Pulmonary lymph node (tissue), 1 donor: ENCODE data around the genes LRRTM3 and DDX21.

- PRO-cap = no peak
Observed at GRCh38 chr10:63331208-63332113, 134.3 kb downstream of the JMJD1C start.

GRCh38 chr10:63366726-63367429, 98.9 kb downstream of the JMJD1C start:
- PRO-cap = no peak

DNA sequence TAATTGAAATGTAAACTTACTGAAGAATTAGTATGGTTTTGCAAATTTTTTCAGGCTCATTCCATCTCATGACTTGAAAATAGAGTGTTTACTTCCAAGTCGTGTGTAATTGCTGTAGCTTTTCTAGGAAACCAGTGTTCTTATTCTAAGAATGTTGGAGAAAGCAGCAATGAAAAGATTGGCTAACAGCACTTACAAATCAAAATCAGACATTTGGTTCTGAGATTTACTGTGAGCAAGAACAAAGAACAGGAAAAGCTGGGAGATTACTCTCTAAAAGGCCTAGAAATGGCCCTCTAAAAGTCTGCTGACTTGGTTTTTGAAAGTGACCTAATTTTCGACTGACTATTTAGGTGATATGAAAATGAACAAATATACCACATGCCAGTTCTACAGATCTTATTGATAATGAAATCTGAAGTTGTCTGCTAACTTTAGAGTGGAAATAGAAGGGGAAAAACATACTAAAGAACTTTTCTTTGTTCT, 52.1 kb downstream of the REEP3 start:
- PRO-cap = no peak

GRCh38 chr10:65570090-65571137, 1355.4 kb upstream of the LRRTM3 start:
- PRO-cap = unidirectional peak, plus-strand start at chr10:65570536

DNA sequence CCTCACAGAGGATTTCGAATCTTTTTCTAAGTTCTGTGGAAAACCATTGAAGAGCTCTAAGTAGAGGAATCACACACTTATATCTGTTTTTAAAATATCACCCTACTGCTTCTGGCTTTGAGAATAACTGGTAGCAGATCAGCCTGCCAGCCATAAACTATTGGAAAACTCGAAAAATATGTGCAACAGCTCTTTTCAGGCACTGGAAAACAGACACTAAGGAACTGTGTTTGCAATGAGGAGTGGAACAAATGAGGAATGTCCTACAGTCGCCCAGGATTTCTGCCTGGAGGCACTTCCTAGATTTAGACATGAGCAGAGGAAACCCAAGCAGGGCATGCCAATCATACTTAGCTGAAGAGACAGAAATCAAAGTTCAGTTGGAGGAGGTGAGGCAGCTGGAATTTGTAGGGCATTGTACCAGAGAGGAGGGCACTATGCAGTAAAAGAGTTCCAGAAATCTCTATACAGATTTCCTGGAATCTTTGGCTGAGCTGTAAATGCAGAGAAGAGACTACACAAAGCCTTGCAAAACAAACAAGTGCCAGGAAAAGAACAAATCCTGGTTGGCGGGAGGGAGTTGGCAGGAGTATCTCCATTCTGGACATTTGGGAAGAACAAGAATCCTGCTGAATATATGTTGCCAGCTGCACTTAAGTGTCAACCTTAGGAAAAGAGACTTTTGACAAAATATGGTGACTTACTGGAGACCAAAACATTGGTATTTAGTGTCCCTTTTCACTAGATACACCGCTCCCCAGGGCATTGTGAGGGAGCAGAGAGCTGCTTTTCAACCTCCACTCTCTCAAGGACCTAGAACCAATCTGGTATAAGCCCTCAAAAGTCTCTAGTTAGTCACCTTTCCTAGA, 603.5 kb upstream of the LRRTM3 start:
- PRO-cap = no peak

DNA sequence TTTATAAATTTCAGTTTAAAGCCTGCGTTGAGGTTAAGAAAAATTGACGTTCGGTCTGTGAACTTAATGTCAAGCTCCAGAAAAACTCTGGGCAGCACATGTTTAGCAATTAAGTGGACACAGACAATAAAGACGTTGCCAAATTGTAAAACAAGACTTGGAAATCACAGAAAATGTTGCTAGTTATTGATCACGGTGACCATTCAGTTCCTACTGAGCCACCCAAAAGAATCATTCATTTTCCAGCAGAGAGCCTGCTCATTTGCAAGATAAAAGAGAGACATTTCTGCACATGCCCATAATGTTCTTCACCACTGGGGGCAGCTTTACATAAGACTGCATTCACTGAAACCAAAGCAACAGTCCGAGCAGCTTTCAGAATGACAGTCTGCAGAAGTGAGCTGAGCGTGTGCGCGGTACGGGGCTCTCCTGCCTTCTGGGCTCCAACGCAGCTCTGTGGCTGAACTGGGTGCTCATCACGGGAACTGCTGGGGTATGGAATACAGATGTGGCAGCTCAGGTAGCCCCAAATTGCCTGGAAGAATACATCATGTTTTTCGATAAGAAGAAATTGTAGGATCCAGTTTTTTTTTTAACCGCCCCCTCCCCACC, at the start of gene LRRTM3:
LRRTM3 (plus strand) TSS at position 359 of the 612 bp plus-strand sequence.
- PRO-cap = no peak

GRCh38 chr10:67224366-67225034, 298.7 kb downstream of the LRRTM3 start:
- PRO-cap = no peak

- PRO-cap = no peak
Observed at GRCh38 chr10:67888869-67889644, 4.6 kb downstream of the SIRT1 start.

- PRO-cap = no peak
Observed at GRCh38 chr10:67904326-67904761, 19.9 kb downstream of the SIRT1 start.

DNA sequence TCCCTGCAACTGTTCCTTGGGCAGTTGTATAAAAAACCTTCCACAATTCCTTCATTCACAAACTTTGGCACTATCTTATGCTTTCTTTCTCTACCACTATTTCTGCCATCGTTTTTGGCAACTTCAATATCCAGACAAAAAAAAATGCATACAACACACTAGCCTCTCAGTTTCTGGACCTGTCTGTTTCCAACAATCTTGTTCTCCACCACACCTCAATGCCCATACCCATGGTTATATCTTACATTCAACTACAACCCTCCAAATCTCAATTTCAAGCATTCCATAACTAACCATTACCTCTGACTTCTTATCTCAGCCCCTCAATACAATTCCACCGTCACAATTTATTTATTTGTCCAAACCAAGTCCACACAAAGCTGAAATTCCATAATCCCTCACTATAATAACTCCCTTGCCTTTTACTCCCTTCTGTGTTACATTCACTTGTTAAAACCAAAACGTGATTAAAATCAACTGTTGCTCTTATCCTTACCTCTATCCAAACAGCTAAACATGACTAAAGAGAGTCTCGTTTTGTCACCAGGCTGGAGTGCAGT, 67.4 kb downstream of the SIRT1 start:
- PRO-cap = no peak

DNA sequence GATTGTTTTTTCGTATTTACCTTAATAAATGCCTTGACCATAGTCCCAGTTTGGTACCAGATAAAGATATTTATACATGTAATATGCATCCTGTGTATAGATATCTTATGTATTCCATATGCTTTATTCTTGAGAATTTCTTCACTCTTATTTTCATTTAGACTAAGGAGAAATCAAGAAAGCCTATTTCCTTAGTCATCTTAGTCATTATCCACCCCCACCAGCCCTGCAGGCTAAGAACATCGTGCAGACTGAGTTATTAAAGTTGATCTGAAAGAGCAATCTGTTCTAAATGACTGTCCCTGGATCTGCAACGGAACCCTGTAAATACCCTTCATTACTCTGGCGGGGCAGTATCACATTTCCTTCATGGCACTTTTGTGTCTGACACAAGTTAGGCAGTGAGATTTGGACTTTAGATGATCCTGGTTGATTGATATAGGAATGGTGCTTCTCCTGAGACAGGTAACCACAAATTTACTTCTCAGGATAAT, 3.5 kb upstream of the MYPN start:
- PRO-cap = no peak

DNA sequence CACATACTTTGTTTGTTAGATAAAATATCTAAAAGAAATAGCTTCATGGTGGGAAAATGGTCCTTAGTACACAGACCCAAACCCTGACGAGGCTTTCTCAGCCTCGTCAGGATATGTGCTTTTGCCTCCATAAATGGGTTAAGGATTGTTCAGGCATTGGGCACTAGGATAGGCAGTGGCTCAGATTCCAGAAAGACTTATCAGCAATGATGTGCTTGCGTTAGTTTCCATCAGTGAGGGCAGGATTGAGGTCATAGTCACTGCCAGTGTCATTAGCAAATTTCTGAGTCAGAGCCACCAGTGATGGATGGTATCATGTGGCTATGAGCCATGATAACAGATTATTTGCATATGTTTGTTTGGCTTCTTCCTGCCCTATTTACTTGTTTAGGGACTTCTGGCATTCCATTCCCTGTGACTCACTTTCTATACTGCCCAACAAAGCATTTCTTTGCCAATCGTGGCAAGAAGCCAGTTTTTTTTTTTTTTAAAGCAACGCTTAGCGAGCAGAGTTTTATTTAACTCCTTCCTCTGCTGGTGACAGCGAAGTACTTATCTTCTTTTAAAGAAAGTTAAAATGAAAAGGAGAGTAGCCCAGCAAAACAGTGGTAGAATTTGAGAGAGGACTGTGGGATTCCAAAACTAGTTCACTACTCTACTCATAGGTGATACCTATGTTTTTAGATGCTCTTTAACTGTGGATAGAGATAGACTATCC, 44.3 kb downstream of the MYPN start:
- PRO-cap = unidirectional peak, minus-strand start at position 199 of the sequence

DNA sequence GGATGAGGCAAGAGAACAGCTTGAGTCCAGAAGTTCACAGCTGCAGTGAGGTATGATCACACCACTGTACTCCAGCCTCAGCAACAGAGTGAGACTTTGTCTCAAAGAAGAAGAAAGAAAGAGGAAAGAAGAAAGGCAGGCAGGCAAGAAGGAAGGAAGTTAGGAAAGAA, 13.2 kb upstream of the HNRNPH3 start:
- PRO-cap = no peak

DNA sequence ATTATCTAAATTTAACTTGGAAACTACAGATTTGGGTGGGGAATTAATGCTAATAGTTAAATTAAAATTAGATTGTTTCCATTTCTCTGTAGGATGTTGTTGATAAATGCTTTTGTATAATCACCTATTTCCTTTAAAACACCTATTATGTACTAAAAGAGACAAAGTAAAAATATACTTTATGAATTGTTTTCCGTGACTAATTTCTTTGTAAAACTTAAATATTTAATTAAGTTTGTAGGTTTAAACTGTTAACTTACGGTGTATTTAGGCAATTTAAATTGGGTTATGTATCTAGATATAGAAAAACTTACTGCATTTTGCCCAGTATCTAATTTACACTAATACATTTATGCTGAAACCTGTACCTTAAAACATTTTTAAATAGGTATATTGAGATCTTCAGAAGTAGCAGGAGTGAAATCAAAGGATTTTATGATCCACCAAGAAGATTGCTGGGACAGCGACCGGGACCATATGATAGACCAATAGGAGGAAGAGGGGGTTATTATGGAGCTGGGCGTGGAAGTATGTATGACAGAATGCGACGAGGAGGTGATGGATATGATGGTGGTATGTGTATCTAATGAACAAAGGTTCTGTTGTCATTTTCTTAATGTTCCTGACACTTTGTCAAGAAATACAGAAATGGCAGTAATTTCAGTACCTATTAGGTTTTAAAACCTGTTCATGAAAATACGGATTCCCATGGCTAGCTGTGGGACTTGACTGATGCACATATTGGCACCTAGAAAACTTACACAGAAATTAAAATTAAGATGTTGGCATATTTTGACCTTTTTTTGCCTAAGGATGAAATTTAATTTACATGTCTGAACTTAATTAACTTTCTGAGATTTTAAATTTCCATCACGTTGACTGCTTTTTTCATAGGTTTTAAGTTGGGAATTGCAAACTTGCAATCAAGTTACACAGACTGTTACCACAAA, 5.7 kb upstream of the PBLD start:
- PRO-cap = no peak

GRCh38 chr10:68554984-68555355, 5.2 kb upstream of the TET1 start:
- PRO-cap = no peak

DNA sequence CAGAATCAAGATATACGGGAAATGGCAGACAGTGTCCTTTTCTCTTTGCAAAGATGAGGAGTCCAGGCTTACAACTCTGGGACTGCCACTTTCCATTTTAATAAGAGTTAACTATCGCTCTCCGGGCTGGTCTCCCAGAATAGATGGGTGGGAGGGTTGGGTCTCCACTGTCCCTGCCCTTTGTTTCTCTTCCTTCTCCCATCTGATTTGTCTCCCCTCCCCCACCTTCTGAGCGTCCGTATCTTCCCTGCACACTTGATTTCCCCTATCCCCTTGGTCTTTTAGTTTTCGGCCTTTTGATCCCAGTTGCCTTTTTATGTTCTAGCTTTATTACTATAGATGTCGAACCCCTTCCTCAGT, 2.4 kb downstream of the TET1 start:
- PRO-cap = no peak

GRCh38 chr10:68903984-68904446, 2.9 kb downstream of the DDX50 start:
- PRO-cap = no peak

- PRO-cap = bidirectional peak, plus-strand start at chr10:68956190, minus-strand start at chr10:68956117
Observed at GRCh38 chr10:68955317-68956354, at the start of gene DDX21. TSS of gene DDX21 (plus strand) at chr10:68956170.

DNA sequence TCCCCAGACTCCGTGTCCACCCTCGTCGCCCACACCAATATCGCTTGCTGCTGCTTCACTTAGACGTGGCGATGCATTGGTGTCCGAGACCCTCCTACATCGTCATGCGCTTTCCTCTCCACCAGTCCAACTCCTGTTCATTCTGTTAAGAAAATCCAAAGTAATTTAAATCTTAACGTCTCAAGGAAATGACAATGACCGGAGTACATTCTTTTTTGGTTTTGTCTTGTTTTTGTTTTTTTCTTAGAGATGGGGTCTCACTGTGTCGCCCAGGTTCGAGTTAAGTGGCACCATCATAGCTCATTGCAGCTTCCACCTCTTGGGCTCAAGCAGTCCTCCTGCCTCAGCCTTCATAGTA, 846 bp downstream of the KIFBP start:
- PRO-cap = no peak

DNA sequence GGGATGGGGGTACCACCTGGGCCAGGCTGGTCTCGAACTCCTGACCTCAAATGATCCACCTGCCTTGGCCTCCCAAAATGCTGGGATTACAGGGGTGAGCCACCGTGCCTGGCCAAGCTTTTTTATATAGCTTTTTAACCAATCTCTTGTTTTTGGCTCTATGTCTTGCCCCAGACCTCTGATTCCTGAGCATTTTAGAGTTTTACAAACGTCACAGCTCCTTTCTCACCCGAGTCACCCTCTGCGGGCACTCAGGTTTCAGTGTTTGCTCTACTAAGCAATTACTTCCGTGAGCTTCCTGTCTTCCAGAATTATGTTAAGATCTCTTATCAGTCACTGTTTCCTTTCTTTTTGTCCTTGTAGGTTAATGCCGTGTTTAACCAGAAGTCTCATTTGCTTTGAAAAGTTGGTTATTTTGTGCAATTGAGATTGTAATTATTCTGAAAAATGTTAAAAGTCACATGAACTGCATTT, 4.8 kb upstream of the HKDC1 start:
- PRO-cap = no peak